Gallbladder (tissue), 1 donor: ENCODE measurements around a stretch of chr9.

GRCh38 chr9:5627130-5627701 lies 1.7 kb upstream of the RIC1 start:
- PRO-cap: no peak

- PRO-cap: no peak
Observed at GRCh38 chr9:5629996-5630267, 1.0 kb downstream of the RIC1 start.

- PRO-cap: bidirectional peak, plus-strand start at chr9:5832649, minus-strand start at chr9:5832712
Observed at GRCh38 chr9:5832053-5832731, 725 bp downstream of the ERMP1 start.

DNA sequence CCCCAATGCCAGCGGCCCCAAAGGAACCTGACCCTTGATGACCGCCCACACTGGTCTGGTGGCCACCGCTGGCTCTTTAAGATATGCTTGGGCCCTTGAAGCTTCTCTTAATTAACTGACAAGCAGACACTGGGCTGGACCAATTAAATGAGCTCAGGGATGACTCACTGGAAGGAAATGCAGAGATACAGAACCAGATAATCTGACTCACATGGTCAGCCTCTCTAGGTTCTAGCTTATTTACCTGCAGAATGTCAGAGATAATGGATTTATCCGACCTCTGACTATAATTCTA lies 11.2 kb upstream of the MLANA start:
- PRO-cap: no peak

DNA sequence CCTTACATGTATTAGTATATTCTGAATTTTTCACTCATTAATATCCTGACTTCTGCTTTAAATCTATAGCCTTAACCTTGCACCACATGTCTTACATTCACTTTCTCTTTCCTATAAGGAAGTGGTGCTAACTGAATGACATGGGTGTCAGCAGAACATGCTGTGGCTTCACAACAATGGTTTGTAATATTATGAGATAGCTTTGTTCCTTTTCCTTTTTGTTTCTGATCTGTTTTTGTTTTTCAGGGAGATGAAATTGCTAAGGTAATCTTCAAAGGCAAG lies 53.5 kb upstream of the RANBP6 start:
- PRO-cap: no peak

- PRO-cap: no peak
Observed at GRCh38 chr9:6481389-6482128, 68.6 kb downstream of the UHRF2 start.

GRCh38 chr9:6562857-6563487 lies 82.6 kb downstream of the GLDC start:
- PRO-cap: no peak

GRCh38 chr9:6632579-6633063 lies 12.9 kb downstream of the GLDC start:
- PRO-cap: no peak

GRCh38 chr9:6682288-6682729 lies 36.8 kb upstream of the GLDC start:
- PRO-cap: no peak

GRCh38 chr9:6750268-6750601 lies 7.5 kb upstream of the KDM4C start:
- PRO-cap: no peak

DNA sequence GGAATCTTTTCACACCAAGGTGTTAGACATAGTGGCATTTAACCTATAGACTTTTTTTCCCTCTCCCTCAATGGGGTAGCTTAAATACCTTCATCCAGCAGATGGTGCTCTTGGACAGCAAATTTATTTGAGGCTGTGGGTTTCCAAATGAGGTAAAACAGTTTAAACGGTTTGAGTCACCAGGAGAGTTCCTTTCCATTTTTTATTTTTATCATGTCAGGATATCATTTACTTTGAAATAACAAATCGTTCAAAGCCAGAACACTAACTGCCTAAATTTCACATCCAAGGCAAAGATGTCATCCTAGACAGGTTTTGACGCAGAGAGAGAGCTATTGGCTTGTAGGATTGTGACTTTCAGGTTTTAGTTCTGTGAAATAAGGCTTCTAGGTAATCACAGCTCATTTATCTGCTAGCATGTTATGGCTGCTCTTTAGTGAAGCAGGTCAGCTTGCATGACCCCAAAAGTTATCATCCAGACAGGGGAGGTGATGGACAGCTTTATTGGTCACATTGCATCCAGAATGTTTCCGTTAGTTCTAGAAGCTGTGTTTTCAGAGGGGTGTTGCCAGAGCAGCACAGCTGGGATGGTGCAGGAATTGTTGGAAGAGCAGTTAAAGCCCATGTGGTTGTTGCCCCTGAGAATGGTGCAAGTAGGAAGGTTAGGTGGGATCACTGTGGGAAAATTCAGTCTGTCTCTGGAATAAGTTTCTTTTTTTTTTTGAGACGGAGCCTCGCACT lies 69.8 kb downstream of the KDM4C start:
- PRO-cap: no peak

- PRO-cap: no peak
Observed at GRCh38 chr9:7161331-7161755, 403.6 kb downstream of the KDM4C start.

DNA sequence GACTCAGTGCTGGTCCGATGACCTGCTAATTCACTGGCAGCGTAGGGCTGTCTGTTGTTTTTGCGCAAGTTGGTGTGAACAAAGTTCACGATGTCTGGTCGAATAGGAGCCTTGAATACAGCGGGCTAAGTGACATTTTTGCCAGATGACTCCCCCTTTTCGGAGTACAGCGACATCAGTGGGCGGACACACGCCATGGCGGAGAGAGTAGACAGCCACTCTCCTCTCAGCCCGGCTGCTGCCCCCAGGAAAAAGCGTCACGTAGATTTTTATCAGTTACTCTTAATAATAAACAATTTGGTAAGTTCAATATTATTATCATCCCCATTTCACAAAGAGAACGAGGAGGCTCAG lies 321.5 kb downstream of the DMAC1 start:
- PRO-cap: no peak

DNA sequence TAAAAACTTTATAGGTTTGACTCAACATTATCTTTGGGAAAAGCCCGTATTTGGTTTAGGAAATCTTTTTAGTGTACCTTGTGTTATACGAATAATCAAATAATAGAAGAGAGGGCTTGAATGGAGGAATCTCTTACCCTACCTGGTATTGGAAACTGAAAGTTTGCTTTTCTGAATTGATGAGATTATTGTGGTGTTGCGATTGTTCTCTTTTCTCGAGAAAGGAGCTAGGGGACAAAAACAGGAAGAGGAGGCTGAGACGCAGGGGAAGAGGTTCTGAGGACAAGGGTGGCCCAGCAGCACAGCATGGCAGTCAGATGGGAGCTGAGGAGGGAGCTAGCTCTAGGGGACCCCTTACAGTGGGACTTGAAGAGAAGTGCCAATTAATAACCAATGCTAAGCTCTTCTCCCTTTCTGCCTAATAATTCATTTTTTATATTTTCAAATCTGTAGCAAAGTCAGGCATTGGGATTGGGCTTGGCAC lies 183.3 kb upstream of the DMAC1 start:
- PRO-cap: no peak

DNA sequence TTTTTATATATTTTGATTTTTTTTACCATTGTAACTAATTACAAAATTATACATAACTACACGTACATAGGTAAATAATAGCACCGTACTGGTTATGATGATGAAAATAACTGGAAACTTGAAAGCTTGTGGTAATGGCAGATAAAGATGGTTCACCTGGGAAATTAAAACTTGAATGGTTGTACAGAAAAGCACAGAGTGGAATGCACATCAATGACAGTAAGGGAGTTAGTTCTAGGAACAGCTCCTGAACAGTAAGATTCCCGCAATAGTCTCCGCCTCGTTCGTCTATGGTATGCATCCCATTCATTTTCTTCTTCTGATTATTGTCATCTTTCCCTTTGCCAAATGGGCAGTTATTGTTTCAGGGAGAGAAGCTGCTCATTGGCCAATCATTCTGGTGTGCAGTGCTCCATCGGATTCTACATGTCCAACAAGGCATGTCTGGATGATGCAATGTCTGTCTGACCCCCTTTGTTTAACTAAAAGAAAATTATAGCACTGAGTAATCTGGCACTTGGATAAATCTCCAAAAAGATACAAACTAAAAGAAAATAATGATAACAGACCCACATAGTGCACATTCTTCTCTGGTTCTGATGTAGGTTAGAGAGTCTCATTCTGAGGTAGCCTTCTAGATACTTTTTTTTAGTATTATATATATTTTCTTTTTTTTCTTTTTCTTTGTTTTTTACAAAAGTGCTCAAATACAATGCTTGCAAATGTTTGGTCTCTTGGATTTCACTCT lies 515.6 kb upstream of the DMAC1 start:
- PRO-cap: no peak

- PRO-cap: no peak
Observed at GRCh38 chr9:8958362-8958627, 1158.7 kb upstream of the DMAC1 start.

DNA sequence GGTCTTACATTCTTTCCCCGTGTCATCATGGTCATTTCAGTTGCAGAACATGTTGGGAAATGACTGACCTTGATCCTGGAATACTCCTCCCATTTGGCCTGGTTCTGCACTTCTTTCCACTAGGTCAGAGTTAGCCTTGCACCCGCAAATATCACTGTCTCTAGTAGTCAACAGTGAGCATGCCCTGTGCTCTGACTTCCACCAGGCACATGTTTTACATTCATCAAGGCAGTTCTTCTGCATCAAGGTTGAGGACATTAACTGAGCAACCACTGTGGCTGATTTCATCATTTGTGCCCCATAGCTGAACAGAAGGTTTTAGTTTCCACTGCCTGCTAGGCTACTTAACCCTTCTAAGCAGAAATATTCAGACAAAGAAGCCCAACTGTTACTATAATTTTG lies 1161.8 kb upstream of the DMAC1 start:
- PRO-cap: no peak

DNA sequence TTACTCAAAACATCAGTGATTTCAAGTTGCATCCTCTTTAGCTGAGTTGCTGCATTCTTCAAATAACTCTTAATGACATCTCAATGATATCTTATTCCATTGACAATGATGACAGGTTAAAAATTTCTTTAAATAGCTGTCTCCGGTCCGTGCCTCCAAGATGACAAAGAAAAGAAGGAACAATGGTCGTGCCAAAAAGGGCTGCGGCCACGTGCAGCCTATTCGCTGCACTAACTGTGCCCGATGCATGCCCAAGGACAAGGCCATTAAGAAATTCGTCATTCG lies 1291.1 kb upstream of the DMAC1 start:
- PRO-cap: unidirectional peak, plus-strand start at position 139 of the sequence

GRCh38 chr9:9611967-9612498 lies 1000.8 kb downstream of the PTPRD start:
- PRO-cap: no peak

DNA sequence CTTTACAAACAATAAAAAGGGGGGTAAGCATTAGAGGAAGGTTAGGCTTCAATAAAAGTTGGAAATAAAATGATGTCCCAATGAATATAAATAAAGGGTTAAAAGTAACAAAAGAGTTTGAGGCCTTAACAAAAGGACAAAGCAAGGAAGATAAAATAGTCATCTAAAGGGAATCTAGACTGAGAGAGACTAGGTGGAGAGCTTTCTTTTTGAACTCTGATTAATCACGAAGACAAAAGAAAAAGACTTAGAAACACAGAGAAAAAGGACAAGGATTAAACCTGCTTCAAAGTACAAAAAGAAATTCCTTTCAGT lies 813.2 kb downstream of the PTPRD start:
- PRO-cap: no peak